Left ventricle myocardium (tissue), 1 donor: ENCODE data around the gene MORN5.

- PRO-cap, result no peak
These were observed 45.6 kb downstream of the GSN start for GRCh38 chr9:121313526-121314094.

DNA sequence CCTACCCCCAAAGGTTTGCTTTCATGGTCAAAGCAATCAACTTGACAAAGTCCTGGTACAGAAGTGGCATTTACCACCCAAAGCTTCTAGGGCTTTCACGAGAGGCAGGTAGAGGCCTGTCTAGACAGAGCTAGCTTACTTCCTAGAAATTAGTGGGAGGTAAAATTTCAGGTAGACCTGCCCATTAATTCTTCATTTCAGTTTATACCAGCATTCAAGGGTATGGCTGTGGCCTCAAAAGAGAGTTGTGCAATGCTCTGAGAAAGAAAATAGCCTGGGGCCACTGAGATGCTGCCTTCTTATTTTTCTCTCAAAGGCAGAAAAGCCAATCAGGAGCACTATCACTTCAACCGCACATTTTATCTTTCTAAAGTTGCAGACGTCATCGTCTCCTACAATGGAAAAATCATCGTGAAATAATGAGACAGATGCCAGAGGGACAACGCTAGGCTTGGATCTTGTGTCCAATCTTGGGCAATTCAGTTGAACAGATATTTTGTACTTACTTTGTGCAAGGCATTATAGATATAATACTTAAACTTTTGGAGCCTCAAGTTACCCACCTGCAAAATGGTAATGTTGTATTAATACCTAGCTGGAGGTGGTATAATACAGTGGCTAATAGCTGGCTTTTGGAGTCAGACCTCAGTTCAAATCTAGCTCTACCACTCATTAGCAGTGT, 34.8 kb downstream of the STOM start:
- PRO-cap, result no peak

DNA sequence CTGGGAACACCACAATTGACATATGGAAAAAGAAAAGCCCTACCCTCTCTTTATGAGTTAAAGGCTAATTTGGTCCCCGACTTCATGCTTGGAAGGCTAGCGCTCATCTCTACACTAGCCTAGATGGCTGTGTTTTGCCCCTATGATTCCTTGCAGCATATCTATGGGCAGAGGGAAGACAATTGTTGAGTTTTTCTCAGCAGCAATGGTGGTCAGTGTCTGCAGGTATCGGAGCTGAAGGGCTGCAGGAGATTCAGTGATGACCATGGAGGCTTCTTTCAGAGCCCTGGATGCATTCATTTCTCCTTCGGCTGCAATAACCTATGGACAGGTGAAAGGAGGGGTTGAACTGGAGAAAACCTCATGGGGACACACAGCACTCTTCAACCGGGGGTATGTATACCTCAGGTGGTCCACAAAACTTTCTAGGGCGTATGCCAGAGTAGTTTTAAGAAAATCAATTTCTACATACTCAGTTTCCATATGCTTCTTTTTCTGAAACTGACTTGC, 28.9 kb downstream of the STOM start:
- PRO-cap, result no peak

- PRO-cap, result no peak
These were observed 18.8 kb downstream of the STOM start for GRCh38 chr9:121350961-121351889.

GRCh38 chr9:121450011-121450716, 49.5 kb downstream of the GGTA1 start:
- PRO-cap, result unidirectional peak, plus-strand start at chr9:121450565

GRCh38 chr9:121556388-121556787, 56.7 kb upstream of the GGTA1 start:
- PRO-cap, result no peak

GRCh38 chr9:121565734-121566154, 66.1 kb upstream of the GGTA1 start:
- PRO-cap, result no peak

DNA sequence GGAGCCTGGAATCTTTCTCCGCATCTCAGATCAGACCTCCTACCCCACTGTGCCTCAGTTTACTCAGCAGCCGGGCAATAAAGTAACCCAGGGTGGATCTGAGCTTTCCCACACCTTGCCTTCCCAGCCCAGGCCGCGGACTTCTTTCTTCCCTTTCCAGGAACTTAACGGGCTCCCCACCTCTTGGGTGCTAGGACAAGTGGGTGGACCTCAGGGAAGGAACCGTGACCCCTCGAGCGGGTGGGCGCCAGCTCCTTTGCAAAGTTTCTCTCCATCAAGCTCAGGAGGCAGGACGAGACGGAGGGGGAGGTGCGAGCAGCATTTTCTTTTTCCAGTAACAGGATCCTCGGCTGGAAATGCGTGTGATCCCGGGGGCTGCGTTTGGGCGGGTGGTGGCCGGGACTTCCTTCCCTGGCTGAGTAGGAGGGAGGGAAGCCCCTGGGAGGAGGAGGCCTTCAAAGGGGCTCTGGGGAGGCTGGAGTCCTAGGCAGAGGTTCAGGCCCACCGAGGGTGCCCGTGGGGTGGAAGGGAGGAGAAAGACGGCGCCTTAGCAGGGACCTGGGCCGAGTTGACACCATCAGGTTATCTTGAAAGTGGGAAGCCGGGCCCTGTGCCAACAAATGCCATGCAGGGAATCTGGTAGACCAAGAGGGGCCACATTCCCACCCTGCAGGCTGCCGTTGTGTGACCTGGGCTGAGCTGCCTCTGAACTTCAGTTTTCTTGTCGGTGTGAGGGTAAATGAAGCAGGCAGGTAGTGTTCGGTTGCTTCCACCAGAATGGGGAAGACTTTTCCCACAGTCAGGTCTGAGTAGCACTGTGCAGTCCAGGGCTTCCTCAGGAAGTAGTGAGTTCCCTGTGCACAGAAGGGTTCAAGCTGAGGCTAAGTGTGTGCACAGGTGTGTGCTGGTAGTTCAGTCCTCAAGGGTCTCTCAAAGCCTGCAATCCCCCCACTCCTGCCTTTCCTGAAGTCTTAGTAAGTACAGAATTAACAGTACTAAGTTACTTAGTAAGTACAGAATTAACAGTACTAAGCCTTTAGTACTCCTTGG, 1.0 kb downstream of the DAB2IP start:
- PRO-cap, result bidirectional peak, plus-strand start at position 422 of the sequence, minus-strand start at position 166 of the sequence

GRCh38 chr9:121660283-121660797, 8.9 kb downstream of the DAB2IP start:
- PRO-cap, result no peak

GRCh38 chr9:121700700-121701672, 49.6 kb downstream of the DAB2IP start:
- PRO-cap, result no peak

GRCh38 chr9:121723934-121724550, 72.6 kb downstream of the DAB2IP start:
- PRO-cap, result no peak

- PRO-cap, result no peak
These were observed 80.7 kb downstream of the DAB2IP start for GRCh38 chr9:121731835-121732869.

GRCh38 chr9:121743998-121745042, 92.9 kb downstream of the DAB2IP start:
- PRO-cap, result unidirectional peak, minus-strand start at chr9:121744059

- PRO-cap, result no peak
These were observed 106.3 kb downstream of the DAB2IP start for GRCh38 chr9:121757604-121758343.

- PRO-cap, result no peak
These were observed 146.7 kb downstream of the TTLL11 start for GRCh38 chr9:121946255-121947053.

DNA sequence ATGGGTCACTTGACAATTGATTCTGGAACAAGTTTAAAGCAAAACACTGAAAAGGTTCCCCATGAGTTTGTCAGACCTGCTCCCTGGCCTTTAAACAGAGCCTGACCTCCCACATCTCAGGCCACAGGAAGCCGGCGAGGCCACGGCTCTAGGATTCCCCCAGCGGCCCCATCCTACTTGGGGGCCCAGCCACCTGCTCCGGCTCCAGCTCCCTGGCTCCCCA, 62.0 kb downstream of the TTLL11 start:
- PRO-cap, result no peak

GRCh38 chr9:122126112-122126804, 33.1 kb upstream of the TTLL11 start:
- PRO-cap, result no peak

- PRO-cap, result bidirectional peak, plus-strand start at chr9:122159922, minus-strand start at chr9:122159759
These were observed at the start of gene MORN5 for GRCh38 chr9:122159564-122160269. TSS of gene MORN5 (plus strand) at chr9:122159908.

DNA sequence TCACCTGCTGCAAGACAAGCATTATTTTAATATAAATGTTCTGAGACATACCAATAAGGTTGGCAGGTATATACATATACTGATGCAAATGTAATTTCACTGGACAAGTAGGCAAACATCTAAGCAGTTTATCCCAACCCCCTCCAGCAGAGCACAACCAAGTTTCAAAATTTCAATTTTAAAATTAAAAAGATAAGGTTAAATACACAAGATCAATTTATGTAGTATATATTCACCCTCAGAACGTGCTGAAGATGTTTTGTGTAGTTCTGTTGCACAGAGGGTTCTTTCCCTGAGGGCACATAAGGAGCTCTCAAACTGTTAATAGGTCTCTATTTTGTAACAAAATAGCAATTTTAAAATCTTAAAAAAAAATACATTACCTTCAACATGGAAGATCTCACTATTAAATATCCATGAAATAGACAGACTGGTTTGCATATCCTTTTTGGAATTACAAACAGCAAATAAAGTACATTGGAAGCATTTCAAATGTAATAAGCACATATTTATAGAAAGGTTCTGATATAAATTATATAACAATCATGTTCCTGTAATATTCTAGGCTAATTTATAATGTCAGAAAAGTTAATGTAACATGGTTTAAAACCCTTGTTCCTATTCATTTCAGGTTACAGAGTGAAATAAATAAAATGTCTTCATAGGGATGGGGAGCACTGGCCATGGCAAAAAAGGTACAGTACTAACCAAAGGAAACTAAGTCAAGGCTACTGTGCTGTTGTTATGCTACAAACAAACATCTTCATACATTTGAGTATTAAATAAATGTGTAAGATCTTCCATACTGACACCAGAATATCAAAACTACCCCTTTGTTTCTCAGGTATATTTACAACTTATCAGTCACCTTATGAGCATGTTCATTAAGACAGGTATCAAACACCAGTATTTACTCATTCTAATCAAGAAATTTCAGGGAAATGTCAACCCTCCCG, 19.0 kb upstream of the PDCL start:
- PRO-cap, result no peak

GRCh38 chr9:122959911-122960280, 19.1 kb downstream of the RABGAP1 start:
- PRO-cap, result no peak